ENCODE measurements around a stretch of chr10.

- RRBS: no CpG with 5 or more reads among the region's 2 CpGs
Observed at GRCh38 chr10:20988129-20989017, 91.3 kb upstream of the NEBL start.

DNA sequence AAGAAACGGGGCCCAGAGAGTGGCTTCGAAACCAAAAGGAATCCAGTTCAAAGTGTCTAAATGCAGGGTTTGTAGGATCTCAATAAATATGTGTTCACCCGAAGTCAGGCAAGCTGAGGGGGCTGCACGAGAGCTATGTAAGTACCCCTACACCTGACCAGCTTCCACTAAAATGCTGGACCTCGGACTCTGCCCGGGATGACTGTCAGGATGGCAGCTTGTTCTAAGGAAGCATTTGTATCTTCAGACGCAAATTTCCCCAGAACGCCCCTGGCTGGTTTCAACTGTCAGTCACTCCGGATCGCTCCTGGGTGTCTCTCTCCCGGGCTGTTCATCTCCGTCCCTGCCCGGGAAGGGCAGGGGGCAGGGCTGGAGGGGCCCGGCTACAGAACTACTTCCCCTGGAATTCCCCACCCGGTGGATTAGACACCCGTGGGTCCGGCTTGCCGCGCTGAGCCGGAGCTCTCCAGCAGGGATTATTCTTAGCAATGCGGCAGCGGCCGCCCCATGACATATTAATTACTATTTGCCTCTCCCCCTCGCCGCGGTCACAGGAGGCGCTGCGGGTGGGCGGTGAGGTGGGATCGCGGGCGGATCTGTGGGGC is 275.8 kb upstream of the NEBL start:
- RRBS: 7% methylated on average over 4 of the region's 32 CpGs

DNA sequence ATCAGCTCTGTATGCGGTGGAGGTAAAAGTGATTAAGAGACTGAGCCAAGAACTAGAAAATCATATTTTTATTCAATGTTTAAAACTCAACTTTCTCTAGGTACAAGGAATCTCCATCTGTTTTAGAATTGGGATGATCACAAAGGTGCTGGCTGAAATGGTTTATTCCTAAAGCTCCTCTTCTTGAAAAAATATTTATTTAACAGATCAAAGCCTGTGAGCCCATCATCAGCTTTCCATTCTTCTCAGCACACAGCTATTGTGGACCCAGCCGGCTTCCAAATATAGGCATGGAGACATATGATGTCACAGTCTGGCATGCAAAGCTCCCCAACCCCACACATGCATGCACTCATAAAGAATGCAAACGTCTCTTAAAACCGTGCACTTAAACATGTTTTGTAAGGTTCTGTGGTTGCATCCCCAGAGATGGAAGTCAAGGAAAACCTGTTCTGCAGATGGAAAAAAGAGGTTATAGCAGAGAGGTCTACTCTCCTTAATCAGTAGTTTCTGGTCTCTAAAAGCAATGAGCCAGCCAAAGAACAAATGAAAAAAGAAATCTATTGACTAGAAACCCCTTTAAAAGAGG is 125.9 kb downstream of the SKIDA1 start:
- RRBS: no CpG with 5 or more reads among the region's 4 CpGs

DNA sequence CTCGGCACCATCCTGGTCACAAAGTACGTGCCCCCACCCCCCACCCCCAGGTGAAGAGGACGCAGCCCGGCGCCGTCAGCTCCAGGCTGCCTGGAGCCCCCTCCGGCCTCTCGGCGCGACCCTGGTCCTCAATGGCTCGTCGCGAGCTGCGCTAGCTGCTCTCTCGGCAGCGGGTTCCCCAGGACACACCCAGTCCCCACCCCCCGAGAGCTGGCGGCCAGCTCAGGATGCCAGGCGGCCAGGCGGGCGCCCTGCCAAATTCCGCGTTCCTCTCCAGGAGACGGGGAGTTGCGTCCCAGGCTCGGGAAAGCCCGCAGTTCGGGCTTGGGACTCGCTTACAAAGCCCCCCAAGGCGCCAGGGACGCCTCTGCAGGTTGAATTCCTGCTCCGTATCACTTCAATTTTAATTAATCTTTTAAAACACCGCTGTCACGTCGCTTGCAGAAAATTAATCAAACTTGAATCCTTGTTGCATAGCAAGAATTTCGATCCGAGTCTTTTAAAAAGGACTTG is 28.3 kb downstream of the SKIDA1 start:
- RRBS: 8% methylated on average over 4 of the region's 37 CpGs

DNA sequence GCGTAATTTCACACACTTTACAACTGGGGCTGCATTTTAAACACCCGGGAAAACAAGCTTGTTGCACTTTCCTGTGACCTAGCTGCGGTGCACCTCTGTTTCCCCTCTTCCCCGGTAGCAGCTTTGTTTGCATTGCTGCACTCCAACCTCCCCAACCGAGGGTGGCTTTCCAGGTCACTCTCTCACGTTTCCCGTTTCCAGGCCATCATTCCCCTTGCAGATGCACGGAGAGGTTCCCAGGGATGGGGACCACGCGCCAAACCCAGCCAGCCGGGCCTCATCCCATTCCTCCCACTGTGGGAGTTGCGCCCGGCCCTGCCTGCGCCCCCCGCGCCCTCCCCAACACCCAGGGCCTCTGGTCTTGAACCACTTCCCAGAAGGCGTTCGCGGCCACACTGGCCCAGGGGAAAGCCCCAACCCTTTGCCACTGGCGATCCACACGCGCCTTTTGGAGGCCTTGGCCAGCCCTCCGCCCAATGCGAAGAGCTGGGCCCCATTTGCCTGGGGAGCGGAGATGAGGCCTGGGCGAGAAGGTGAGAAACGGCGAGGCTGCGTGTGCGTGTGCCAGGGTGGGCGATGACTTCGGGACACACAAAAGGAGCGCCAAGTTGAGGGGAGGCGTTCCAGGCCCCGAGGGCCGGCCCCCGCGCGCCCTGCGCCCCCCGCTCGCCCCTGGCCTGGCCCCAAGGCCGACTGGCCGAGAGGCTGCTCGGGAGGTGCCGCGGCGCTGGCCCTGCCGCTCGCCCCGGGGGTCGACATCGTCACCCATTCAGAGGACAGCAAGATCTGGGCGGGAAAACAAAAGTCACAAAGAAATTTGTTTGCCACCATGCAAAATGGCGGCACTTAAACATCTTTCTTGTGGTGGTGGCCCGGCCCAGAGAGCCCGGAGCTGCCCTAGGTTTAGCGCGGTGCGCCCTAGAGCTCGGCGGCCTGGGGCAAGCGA is 15.9 kb downstream of the SKIDA1 start:
- RRBS: 39% methylated on average over 20 of the region's 63 CpGs

GRCh38 chr10:21673293-21674128 is 139.5 kb downstream of the MLLT10 start:
- RRBS: no CpG with 5 or more reads among the region's 4 CpGs

GRCh38 chr10:21724946-21725380 is 190.9 kb downstream of the MLLT10 start:
- RRBS: no CpG with 5 or more reads among the region's 1 CpG

DNA sequence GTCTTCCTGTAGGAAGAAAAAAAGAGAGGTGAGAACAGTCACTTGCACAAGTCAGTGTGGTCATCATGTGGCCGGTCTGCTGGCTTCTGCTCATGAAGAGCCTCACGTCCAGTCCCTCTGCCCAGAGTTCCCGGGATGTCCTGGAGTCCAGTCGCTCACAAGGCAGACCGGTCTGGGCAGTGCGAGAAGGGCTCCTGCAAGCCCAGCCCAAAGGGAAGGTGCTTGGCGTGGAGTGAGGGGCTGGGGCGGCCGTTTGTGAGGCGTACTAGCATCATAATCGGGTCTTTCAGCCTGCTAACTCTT is 222.7 kb downstream of the MLLT10 start:
- RRBS: 94% methylated on average over 2 of the region's 11 CpGs

- RRBS: no CpG with 5 or more reads among the region's 5 CpGs
Observed at GRCh38 chr10:22022677-22023297, 19.3 kb upstream of the DNAJC1 start.

GRCh38 chr10:22086727-22087187 is 83.2 kb upstream of the DNAJC1 start:
- RRBS: no CpG with 5 or more reads among the region's 4 CpGs

GRCh38 chr10:22252298-22253229 is 34.7 kb upstream of the EBLN1 start:
- RRBS: 3% methylated on average over 37 of the region's 96 CpGs

DNA sequence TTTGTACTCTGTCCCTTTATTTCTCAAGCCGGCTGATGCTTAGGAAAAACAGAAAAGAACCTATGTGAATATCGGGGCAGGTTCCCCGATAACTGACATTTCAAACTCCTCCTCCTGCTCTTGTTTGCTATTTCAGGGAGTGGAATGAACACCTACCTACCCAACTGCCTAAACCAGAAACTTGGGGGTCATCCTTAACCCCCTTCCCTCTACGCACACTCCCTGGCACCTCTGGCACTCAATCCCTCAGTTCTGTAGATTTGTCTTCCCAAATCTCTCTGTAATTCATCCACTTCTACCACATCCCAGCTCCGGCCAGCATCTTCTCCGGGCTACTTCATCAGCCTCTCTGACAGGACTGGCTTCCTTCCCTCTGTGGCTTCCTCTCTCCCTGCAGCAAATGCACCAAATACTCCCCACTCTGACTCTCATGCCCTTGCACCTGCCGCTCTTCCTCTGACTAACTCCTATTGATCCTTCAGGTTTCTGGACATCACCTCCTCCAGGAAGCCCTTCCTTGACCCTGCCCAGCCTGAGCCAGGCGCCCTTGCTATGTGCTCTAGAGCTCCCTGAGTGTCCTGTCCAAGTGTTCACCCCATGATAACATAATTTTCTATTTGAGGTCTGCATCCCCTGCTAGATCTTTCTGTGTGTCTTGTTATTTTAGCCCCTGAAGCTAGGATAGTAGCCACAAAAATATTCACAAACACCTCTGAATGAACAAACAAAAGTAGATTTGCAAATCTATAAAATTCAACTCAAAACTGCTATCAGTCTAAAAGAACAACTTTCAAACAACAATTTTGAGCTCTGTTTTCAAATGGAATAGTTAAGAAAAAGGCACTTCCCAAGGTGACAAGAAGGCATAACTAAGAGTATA is 147.9 kb downstream of the PIP4K2A start:
- RRBS: no CpG with 5 or more reads among the region's 8 CpGs

- RRBS: no CpG with 5 or more reads among the region's 8 CpGs
Observed at GRCh38 chr10:22605674-22606743, 108.4 kb downstream of the PIP4K2A start.

- RRBS: no CpG with 5 or more reads among the region's 6 CpGs
Observed at GRCh38 chr10:22620375-22620937, 93.9 kb downstream of the PIP4K2A start.

DNA sequence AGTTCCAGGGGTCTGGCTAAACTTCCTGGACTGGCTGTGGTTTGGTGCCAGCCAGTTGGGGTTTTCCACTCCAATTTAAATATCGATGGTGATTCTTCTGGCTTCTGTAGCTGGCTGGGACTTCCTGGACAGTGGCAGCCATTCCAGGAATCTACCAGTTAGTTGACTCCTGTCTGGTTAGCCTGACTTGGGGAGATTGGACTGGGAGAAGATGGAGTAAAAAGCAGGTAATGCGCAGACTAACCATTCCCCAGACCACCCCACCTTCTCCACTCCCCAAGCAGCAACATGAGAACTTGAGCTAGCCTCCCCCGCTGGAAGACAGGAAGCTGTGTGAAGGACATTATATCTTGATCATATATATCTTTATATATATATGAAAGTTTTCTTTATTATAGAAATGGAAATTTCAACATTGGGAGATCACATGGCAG is 6.3 kb upstream of the PIP4K2A start:
- RRBS: no CpG with 5 or more reads among the region's 3 CpGs

- RRBS: no CpG with 5 or more reads among the region's 2 CpGs
Observed at GRCh38 chr10:23368802-23369305, 24.3 kb upstream of the C10orf67 start.

- RRBS: no CpG with 5 or more reads among the region's 9 CpGs
Observed at GRCh38 chr10:23512328-23512883, 73.5 kb downstream of the OTUD1 start.

DNA sequence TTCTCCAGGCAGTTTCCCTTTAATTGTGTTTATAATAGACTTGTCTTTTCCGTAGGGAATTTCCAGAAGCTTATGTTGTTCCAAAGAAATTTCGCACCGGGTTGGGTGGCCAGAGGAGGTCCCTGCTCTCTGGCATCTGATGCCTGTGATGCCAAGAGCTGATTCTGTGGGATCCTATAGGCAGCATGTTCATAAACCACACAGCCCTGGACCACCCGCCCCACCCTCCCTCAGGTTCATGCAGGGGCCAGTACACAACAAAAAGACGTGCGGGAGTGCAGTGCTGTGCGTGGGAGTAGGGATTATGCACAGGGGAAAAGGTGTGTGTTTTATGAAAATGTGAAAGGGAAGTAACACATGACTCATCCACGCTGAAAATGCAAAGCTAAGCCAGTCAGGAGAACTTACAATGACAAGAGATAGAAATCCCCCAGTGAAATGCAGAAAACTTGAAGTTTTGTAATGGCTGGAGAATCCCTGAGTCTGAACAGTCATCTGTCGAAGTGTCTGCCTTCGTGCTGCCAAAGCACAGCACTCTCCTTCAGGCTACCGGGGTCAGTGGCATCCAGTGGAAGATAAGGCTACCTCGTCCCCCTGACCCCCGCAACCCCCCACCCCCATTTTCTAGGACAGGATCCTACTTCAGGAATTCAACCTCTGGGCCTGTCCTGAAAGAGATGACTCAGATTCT is 1.1 kb downstream of the KIAA1217 start:
- RRBS: no CpG with 5 or more reads among the region's 13 CpGs

GRCh38 chr10:24237605-24238410 is 28.9 kb downstream of the KIAA1217 start:
- RRBS: no CpG with 5 or more reads among the region's 9 CpGs

GRCh38 chr10:24306403-24307029 is 97.6 kb downstream of the KIAA1217 start:
- RRBS: no CpG with 5 or more reads among the region's 9 CpGs

Data from epidermal melanocyte (primary cell).